SUDHL5 (cell line): ENCODE measurements around the gene IGF1R.

DNA sequence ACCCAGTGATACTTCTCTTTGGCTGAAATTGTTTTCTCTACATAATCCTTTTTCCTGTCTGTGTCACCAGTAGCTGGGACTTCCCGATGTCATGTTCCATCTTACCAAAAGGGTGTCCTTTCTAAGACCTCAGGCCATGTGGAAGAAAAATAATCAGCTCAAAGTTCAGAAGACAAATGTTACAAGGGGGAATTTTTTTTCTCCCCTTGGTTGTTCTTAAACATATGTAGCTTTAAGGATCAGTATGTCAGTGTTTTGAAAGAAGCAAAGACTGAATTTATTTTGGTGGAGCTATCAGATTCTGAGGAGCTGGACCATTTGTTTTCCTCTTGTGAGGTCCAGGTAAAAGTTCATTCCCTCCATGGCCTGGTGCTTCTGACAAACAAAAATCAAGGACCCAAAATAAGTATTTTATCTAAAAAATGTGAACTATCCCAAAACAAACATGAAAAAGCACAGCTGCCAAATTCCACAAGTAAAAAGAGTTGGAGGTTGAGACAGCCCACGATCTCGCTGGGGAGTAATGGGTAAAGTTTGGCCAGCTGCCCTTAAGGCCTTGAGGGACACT lies 859.3 kb upstream of the NR2F2 start:
- PRO-cap, result no peak

GRCh38 chr15:96320989-96321247 lies 9.6 kb upstream of the NR2F2 start:
- PRO-cap, result no peak

- PRO-cap, result no peak
These were observed 8.9 kb upstream of the NR2F2 start for GRCh38 chr15:96321248-96322374.

GRCh38 chr15:96325058-96326217 lies 5.1 kb upstream of the NR2F2 start:
- PRO-cap, result no peak

- PRO-cap, result no peak
These were observed 1.5 kb downstream of the NR2F2 start for GRCh38 chr15:96331889-96332599.

GRCh38 chr15:96345016-96346085 lies 14.9 kb downstream of the NR2F2 start:
- PRO-cap, result no peak

DNA sequence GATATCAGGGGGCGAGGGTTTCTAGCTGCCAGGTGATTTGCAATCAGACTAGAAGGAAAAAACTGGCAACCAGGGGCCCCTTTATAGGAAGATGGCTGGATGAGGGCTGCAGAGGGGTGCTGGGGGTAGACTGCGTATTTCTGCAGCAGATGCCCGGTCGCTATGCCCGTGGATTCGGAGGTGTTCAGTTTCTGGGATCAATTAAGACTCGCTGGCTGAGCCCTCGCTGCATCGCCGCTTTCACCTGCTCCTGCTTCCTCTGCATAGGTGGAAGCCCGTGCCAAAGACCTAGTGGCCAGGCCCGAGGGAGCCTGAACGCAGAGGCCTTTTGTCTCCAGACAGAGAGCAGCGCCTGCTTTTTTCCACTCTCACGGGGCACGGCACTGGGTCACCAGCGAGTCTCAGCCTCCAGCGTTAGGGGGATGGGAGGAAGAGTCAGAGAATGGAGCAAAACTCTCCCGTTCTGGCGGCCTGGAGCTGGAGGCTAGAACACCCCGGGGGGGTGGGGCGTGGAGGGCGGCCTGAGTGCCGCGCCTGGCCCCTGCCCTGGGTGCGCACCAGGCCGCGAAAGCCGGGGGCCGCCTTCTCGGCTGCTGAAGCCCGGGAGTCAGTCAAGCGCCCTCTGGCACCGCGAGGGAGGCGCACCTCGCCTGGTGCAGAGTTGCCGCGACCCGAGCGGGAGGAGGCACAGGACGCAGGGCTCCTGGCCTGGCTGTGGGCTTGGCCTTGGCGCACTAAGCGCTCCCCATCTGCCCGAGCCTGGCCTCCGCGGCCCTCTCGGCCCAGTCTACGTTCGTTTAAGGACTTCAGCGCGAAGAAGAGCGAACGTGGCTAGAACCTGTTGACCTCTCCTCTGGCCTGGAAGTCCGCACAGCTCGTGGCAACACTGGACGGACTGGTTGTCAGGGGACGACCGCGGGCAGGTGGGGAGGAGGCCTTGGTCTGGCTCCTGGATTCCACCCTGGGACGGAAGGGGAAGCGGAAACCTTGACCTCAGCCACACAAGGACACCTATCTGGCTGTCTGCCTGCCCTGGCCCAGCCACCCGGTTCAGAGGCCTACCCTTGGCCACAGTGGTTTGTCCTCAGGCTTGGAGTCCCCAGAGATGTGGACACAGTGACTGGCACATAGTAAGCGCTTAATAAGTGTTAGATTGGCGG lies 21.5 kb downstream of the NR2F2 start:
- PRO-cap, result no peak

DNA sequence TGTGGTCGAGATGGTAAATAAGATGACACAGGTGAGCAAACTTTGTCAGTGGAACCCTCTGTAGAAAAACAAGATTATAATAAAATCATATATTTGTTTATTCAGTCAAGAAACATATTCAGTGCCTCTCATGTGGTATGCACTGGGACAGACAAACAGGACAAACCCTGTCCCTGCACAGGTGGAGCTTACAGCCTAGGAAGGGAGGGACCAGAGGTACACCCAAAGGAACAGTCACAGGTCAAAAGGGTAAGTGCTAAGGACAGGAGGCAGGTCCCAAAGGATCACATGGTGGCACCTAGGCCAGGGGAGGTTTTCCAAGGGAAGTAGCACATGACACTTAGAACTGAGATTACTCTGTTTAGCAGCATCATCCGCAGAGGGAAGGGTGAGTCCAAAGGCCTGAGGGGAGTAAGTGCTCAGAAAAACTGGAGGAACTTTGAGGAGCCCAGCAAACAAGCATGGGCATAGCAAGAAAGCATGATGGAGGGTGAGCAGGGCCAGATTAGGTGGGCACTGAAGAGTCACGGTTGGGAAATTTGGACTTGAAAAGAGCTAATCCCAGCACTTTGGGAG lies 254.4 kb upstream of the ARRDC4 start:
- PRO-cap, result no peak

GRCh38 chr15:97974246-97974986 lies 13.9 kb downstream of the ARRDC4 start:
- PRO-cap, result no peak

DNA sequence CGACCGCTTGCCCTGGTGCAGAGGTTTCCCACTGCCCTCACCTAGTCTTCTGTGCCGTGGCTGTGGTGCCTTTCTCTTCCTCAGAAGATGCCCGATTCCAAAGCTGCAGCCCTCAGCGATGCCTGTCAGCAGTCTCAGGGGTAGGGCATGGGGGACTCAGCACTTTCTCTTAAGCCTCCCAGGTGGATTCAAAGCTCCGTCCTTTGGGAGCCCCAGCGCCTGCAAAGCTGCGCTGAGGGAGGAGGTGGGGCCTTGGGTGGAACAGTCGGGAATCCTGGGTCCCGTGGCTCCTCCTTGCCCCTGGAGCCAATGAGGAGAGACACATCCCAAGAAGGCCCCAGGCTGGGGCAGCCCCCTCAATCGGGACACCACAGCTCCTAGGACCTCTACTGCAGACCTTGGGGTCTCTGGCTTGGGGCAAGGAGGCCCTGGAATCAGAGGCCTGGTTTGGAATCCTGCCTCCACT lies 227.5 kb upstream of the IGF1R start:
- PRO-cap, result no peak

DNA sequence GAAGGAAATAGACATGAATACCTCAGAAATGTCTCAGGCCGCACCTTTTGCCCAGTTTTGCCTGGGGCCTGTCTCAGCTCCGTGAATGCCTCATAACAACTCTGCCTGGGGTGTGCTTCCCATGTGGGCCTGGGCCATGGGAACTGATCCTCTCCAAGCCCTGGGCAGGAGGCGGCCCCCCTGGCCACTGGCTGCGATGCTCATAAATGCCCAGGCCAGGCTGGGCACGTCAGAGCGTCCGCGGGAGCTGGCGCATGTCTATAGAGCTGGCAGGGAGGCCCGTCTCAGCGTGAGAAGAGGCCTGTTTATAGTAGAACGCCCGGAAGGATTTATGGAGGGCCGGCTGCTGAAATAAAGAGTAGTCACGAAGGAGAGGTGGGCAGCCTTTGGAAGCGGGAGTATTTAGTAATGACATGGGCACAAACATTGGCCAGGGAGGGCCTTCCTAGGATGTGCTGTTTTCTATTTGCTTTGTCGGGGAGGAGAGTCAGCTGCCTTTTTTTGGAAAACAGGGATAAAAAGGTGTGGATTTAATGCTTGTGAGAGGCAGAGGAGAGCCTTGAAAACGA lies 85.9 kb upstream of the IGF1R start:
- PRO-cap, result no peak

DNA sequence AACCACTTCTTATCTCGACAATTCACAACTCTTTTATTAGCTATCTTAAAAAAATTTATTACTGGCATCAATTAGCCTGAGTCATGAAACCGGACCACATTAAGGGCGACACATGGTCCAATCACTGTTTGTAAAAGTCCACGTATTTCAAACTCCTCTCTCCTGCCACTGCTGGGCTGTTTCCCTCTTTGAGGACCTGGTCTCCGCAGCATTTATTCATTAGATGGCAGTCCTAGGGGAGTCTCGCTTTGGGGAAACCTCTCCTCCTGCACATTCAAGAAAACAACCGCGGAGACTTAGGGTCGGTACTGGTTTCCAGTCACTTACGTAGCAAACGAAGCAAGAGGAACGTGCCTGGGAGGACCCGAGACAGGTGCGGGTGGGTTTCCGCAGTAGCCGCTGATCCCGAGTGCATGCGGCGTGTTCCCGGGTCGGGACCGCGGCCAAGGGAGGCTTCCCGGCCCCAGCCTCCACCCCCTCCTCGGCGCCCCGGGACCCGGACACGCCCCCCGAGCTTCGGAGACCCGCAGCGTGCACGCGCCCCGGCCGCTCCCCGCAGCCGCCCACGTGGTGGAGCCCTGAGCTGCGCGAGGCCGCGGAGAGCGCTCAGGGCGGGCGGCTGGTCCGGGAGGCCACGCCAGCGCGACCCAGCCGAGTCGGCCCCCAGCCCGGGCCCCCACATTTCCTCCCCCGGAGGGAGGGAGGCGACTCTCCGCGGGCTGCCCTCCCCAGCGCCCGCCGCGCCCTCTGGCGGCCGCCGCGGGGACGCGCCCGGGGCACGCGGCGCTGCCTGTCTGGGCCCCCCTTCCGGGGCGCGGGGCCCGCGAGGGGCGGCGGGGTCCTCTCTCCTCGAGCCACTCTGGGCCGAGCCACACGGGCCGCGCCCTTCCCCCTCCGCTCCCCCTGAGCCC lies 1.2 kb upstream of the IGF1R start:
- PRO-cap, result no peak

DNA sequence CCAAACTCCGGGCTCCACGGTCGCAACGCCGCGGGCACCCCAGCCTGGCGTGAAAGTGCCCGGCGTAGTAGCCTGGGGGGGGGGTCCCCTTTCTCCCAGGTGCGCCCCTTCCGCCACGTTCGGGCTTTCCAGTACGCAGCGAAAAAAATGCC lies 621 bp upstream of the IGF1R start:
- PRO-cap, result no peak

DNA sequence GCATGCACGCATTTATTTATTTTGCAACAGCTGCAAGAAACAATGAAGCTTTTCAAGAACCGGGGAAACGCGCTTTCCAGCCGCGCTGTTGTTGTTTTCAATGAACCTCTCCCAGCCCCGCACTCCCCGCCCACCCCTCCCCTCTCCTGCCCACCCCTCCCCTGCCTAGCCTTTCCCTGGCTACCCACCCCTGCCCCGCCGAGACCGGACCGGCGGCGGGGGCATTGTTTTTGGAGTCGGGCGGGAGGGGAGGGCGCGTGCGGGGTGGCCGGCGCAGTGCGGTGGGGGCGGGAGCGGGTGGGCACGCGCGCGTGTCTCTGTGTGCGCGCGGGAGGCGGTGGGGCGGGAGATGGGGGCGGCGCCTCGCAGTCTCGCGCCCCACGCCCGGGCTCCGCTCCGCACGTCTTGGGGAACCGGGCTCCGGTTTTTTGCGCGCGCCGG lies 325 bp upstream of the IGF1R start:
- PRO-cap, result no peak

DNA sequence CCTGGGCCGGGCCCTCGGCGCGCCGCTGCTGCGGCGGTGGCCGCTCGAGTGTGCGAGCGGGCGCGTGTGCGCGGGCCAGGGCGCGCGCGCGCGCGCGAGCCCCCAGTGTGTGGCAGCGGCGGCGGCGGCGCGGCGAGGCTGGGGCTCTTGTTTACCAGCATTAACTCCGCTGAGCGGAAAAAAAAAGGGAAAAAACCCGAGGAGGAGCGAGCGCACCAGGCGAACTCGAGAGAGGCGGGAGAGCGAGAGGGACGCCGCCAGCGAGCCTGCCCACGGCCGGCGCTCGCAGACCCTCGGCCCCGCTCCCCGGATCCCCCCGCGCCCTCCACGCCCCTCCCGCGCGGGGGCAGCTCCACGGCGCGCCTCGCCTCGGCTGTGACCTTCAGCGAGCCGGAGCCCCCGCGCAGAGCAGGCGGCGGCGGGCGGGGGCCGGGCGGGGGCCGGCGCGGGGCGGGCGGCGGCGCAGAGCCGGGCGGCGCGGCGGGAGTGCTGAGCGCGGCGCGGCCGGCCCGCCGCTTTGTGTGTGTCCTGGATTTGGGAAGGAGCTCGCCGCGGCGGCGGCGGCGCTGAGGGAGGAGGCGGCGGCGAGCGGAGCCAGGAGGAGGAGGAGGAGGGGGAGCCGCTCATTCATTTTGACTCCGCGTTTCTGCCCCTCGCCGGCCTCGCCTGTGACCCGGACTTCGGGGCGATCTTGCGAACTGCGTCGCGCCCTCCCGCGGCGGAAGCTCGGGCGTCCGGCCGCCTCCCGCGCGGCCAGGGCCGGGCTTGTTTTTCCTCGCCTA lies at the start of gene IGF1R:
IGF1R (plus strand) TSS at position 105 of the 782 bp plus-strand sequence.
- PRO-cap, result unidirectional peak, plus-strand start at position 81 of the sequence

DNA sequence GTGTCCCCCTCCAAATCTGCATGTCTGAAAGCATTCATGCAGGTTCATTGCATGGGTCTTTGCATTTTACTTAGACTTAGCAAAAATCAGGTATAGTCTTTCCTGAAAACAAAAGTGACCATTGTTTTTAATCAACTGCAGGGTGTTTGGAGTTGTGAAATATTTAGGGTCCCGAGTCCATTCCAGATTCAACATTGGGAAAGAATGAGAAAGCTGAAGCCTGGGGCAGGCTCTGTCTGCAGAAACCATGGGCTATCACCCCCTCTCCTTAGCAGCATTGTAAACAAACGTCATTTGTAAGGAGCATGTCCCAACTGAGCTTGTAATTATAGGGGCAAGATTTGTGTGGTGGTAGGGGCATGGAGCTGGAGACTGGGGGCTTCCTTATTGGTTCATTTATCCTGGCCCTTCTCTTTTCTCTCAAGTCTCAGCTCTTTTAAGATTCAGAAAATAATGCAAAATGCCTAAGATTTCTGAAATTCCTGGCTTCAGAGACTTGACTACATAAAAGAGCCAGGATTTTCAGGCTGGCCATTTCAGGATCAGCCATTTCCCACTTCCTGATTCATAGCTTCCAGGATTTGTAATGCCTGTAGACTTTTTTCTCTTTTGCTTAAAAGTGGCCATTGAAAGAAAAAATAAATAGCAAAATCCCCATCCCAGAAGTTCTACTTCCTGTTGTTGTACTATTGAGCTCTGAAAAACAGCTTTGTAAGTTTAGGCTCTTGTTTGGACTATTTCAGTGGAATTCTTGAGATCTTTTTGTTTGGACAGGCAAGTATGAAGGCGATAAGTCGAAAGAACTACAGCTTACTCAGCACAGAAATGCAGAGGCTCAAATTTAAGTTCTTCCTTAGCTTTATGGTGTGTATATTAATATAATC lies 23.1 kb downstream of the IGF1R start:
- PRO-cap, result no peak

DNA sequence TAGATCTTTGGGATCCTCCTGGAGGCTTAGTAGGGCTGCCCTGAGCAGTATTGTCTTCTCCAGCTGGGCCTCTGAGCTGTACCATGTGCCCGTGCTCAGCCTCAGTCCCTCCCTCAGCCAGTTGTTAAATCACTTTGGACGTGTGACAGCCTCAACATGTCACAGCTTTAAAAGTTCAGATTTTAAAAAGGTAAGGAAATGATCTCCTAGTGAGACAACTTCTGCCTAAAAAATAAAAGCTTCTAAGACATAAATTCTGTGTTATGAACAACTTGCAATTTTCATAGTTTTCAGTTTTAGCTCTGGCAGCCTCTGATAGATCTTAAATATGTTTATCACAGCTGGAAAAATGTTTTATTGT lies 35.6 kb downstream of the IGF1R start:
- PRO-cap, result no peak

DNA sequence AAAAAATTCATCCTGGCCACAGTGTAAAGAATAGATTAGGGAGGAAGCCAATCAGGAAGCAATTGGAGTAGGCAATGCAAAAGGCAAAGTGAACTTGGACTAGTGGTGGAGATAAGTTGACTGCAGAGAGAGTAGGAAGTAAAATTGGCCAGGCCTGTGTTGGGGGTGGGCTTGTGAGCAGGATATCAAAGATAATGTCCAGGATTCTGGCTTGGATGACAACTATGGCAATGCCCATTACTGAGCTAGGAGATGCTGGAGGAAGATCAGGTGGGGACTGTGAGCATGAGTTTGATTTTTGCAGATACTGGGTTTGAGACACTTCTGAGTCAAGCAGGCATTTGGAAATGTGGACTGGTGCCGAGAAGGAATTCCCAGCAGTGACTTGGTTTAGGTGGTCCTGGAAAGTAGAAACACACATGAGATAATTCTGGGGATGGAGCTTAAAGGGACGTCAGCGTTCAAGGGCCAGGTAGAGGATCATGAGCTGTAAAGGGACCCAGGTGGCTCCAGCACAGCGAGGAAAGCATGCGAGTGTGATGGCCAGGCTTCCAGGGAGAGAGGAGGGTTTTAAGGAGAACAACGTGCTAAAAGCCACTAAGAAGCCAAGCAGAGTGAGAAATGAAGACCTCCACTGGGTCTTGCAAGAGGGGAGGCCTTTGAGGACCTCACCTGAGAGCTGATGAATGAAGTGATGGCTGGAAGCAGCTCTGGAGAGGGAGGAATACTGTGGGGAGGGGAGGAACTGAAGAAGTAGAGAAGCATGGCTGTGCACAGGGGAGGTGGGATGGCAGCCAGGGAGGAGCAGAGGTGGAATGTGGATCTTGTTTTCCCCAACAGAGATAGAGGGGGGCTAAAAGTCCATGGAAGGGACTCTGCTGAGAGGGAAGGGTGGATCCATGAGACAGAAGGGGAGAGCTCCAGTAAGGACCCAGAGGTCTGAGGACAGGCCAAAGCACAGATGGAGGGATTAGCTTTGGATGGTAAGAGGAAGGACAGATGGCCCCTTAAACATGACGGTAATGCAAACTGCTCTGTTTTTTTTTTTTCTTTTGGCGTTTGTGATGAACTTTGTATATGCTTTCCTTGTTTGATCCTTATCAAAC lies 95.7 kb downstream of the IGF1R start:
- PRO-cap, result no peak

DNA sequence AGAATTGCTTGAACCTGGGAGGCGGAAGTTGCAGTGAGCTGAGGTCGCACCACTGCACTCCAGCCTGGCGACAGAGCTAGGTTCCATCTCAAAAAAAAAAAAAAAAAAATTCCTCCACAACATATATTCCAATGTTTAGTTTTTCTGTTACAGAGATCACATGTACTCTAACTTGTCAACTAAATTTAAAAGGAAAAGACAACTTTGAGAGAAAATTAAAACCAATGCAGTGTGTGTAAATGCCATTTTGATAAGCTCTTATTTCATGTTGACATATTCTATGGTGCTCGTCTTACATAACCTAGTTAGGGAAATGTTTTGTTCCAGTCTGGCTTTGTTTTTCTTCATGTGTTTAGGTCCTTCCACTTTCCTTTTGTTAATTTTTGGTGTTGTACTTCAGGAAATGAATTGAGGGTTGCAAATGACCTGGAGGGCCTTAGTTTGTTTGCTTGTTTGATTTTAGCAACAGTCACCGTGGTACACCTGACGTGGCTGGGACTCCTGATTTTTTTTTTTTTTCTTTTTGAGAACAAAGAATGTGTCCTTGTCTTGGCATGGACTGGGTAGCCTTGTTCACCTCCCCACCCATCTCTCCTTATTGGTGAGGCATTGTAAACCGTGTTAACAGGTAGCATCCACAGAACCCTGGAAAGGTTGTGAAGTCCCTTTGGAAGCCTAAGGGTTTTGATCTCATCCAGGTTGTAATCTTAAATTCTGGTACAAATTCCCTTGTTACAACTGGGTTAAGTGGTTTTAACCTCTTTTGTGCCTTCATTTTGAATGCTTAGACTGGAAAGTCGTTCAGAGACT lies 114.8 kb downstream of the IGF1R start:
- PRO-cap, result no peak

DNA sequence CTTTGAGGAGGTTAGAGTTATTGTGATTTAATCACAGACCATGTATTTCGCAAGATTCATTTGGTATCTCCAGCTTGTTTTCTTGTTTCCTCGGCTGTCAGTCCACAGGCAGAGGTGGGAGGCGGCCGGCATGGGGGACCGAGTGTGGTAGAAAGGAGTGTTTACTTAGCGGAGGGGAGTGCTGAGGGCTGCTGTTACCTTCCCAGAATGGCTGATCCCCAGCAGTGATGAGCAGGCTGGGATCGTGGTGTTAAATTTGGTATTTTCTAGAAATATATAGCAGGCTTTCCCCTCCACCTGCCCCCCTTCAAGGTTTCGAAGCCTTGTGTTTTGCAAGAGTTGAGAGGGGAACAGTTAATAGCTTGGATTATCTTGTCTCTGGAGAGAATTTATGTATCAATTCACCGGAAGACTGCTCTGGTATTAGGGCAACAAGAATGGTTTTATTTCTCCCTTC lies 151.2 kb downstream of the IGF1R start:
- PRO-cap, result no peak